Measurements from ENCODE around the genes CCDC194 and ARRDC2.

GRCh38 chr19:17247717-17248978 is 2.4 kb upstream of the NR2F6 start:
- PRO-cap, 2 experiments, result no peak in any of the 2 experiments

DNA sequence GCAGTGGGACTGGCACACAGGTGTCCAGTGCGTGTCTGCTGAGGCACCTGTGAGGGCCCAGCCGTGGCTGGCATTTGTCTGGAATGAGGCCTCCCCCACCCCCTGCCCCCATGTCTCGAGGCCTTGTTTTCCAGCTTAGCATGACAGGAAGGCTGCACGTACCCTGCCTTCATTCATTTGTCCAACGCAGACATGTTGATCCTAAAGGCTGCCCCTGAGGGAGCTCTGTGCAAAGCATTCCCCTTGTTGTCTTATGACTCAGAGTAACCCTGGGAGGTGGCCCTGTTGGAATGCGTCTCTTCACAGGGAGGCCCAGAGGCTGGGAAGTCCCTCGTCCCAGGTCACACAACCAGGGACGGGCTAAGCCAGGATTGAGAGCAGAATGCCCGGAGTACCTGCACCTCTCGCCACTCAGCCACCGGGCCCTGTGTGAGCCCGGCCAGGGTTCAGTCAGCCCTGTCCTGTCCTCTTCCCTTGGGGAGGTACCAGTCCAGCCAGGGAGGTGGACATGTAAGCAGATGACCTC is 2.5 kb downstream of the DDA1 start:
- PRO-cap, 2 experiments, result no peak in any of the 2 experiments

- PRO-cap, 2 experiments, result no peak in any of the 2 experiments
Measured at GRCh38 chr19:17338795-17339470, 1.6 kb downstream of the GTPBP3 start.

GRCh38 chr19:17365589-17365996 is 11.5 kb downstream of the PLVAP start:
- PRO-cap, 2 experiments, result no peak in any of the 2 experiments

- PRO-cap, 2 experiments, result no peak in any of the 2 experiments
Measured at GRCh38 chr19:17393798-17394402, at the start of gene CCDC194. Gene CCDC194 (minus strand): TSS chr19:17394196.

DNA sequence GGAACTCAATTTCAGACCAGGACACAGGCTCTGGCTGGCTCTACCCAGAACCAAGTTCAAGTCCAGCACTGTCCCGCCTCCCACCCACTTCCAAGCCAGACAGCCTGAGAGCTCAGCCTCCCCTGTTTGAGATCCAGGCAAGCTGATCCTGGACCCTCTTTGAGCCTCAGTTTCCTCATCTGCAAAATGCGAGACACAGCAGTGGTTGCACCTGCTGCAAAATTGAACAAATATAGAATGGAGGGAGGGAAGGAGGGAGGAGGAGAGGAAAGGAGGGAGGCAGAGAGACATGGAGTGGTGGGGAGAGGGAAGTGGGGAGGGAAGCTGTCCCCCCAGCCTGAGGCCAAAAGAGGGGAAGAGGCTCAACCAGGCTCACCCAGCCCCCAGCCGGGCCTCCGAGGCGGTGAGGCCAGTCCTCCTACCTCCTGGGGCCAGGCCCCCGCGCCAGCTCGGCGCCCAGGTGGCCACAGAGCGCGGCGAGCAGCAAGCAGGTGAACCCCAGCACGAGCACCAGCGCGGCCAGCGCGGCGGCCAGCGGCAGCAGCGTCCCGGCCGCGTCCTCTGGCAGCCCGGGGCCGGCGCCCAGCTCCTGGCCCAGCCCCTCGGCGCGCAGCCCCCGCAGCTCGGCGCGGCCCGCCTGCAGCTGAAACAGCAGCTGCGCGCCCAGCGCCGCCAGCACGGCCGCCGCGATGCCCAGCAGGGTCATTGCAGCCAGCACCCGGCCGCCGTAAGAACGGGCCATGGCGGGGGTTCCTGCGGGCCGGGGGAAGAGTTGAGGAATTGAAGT is 554 bp downstream of the TMEM221 start:
- PRO-cap, 2 experiments, result no peak in any of the 2 experiments

- PRO-cap, 2 experiments, result no peak in any of the 2 experiments
Measured at GRCh38 chr19:17577837-17578280, 22.4 kb downstream of the COLGALT1 start.

GRCh38 chr19:17790286-17790742 is 4.6 kb upstream of the B3GNT3 start:
- PRO-cap, 2 experiments, result no peak in any of the 2 experiments

DNA sequence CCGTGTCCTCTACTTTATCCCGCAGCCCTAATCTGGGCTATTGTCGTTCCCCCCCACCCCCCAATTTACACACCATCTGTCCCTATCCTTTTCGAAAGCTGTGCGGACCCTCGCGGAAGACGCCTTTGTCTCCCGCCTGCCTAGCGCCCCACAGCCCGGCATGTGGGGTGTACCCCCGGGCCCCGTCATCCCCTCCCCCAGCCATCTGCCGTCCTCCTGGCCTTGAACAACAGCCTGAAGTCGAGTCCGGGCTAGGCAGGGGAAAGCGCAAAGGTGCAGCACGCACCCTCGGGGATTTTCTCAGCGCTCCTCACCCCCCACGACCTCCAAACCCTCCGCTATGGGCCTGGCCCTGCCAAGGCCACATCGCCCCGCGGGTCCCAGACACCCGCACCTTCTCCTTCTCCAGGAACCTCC is 16.1 kb downstream of the CCDC124 start:
- PRO-cap, 2 experiments, result no peak in any of the 2 experiments

DNA sequence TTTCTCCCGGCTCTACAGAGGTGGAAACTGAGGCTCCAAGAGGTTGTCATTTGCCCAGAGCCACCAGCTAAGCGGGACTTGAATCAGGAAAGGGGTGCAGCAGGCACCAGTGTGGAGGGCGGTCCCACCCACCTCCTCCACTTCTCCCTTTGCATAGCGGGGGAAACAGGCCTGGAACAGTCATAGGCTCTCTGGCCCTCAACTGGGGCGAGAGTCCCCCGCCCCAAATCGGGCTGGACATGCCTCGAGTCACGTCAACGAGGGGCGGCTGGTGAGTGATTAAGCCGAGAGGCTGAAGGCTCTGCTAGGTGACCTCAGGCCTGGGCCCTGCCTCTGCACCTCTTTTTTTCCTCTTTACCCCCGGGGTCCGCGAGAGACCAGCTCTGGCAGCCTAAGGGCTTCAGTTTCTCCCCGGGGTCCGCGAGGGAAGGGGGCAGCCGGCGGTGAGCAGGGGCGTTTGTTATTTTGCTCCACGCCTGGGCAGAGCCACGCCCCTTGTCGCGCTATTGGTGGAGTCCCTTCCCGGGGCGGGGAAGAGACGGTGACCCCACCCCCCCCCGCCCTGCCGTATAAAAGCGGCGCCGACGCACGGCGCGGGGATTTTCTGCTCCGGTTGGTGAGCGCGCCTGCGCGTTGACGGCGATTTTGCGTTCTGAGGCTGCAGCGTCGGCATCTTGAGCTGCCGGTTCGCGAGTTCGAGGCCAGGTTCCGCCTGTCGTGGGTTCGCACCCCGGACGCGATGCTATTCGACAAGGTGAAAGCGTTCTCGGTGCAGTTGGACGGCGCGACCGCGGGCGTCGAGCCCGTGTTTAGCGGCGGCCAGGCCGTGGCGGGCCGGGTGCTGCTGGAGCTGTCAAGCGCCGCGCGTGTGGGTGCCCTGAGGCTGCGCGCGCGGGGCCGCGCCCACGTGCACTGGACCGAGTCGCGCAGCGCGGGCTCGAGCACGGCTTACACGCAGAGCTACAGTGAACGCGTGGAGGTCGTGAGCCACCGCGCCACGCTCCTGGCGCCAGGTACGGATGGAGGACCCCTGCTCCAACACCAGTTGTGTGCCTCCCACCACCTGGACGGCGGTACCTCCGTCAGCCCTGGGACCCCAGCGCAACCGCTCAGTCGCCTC is at the start of gene ARRDC2:
Gene ARRDC2, plus strand, starts transcription at position 599 of the 1,120 bp plus-strand sequence.
- PRO-cap, 2 experiments, result peak in 2 of 2 experiments; most common plus-strand start position 599 of the sequence (in 2); most common minus-strand start position 365 of the sequence (in 1)

DNA sequence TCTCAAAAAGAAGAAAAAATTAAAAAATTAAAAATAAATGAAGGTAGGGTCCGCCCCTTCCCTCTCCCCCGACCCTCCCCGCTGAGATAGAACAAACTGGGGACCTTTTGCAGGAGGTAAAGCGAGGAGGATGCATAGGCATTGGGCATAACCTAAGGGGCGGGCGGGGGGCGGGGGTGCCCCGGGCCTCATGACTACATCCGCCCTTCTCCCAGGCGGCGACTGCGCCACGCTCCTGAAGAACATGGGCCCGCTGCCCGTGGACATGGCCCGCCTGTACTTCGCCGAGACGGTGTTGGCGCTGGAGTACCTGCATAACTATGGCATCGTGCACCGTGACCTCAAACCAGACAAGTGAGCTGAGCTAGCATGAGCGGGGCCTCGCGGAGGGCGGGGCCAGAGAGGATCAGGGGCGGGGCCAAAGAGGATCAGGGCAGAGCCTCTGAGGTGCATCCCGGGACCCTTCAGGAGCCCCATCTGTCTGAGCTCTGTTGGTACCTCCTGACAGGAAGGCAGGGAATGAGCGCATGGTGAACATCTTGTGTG is 21.2 kb upstream of the PIK3R2 start:
- PRO-cap, 2 experiments, result peak in 1 of 2 experiments; most common plus-strand start position 376 of the sequence (in 1)

GRCh38 chr19:18147671-18148017 is 5.3 kb upstream of the PIK3R2 start:
- PRO-cap, 2 experiments, result peak in 1 of 2 experiments; most common plus-strand start chr19:18147789 (in 1)

GRCh38 chr19:18157495-18158070 is 4.6 kb downstream of the PIK3R2 start:
- PRO-cap, 2 experiments, result no peak in any of the 2 experiments

DNA sequence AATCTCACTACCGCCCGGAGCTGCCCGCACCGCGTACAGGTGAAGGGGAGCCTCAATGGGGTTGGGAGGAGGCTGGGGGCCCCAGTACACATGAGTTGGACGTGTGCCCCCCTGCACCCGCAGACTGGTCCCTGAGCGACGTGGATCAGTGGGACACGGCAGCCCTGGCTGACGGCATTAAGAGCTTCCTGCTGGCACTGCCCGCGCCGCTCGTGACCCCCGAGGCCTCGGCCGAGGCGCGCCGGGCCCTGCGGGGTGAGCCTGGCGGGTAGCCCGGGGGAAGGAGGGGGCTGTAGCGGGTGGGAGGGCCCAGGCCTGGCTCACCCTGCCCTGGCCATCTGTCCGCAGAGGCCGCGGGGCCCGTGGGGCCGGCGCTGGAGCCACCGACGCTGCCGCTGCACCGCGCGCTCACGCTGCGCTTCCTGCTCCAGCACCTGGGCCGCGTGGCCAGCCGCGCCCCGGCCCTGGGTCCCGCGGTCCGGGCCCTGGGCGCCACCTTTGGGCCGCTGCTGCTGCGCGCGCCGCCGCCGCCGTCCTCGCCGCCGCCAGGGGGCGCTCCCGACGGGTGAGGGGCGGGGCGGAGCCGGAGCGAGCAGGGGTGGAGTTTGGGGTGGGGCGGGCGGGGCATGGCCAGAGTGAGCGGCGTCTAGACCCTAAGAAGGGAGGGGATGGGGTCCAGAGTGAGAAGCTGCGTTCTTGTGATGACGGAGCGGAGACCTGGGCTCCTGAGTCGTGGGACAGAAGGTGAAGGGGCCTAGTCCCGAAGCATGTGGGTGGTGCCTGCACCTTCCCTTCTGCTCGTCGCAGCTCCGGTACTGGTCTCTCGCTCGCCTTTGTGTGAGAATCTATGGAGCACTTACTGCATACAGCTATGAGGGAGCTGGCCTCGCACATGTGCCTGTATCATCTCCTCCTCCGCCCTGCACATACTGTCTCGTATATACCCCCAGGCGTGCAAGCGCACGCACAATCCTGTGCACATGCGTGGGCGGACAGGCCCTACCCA is 8.3 kb downstream of the PIK3R2 start:
- PRO-cap, 2 experiments, result peak in 1 of 2 experiments; most common plus-strand start position 761 of the sequence (in 1); most common minus-strand start position 507 of the sequence (in 1)

GRCh38 chr19:18196743-18197735 is 4.0 kb downstream of the MPV17L2 start:
- PRO-cap, 2 experiments, result peak in 2 of 2 experiments; most common plus-strand start chr19:18196962 (in 2); most common minus-strand start chr19:18197095 (in 1)

DNA sequence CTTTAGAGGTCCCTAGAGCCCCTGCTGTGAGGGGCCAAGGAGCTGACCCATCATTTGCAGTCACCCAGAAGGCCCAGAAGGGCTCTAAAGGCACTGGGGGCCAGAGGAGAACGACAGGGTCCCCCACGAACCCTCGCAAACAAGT is 200 bp downstream of the IQCN start:
- PRO-cap, 2 experiments, result no peak in any of the 2 experiments

DNA sequence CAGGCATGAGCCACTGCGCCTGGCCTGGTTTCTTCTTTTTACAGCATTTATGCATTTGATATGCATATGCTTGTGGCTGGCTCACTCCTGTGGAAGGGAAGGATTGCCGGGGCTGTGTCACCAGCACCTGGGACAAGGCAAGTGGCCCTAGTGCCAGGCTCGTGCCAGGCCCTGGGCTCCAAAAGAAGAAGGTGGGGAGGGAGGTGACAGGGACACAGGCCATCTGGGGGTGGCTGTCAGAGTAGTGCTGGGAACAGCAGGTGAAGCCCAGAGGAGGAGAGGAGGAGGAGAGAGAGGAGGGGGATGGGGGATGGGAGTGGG is 18.8 kb downstream of the LSM4 start:
- PRO-cap, 2 experiments, result no peak in any of the 2 experiments

- PRO-cap, 2 experiments, result no peak in any of the 2 experiments
Measured at GRCh38 chr19:18321476-18322130, 1.3 kb downstream of the LSM4 start.

DNA sequence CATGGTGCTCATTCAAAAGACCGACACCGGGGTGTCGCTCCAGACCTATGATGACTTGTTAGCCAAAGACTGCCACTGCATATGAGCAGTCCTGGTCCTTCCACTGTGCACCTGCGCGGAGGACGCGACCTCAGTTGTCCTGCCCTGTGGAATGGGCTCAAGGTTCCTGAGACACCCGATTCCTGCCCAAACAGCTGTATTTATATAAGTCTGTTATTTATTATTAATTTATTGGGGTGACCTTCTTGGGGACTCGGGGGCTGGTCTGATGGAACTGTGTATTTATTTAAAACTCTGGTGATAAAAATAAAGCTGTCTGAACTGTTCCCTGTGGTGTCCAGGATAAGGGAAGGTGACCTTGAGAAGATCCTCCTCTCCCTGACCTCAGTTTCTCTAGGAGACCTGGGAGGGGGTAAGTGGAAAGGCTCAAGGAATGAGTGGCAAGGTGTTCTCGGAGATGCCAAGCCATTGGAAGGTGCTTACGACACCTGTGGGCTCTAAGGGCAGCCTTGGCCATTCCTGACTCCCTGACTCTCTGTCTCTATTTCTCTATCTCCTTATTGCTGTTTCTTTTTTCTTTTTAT is 3.0 kb downstream of the GDF15 start:
- PRO-cap, 2 experiments, result peak in 2 of 2 experiments; most common plus-strand start position 395 of the sequence (in 1); most common minus-strand start position 193 of the sequence (in 2)

DNA sequence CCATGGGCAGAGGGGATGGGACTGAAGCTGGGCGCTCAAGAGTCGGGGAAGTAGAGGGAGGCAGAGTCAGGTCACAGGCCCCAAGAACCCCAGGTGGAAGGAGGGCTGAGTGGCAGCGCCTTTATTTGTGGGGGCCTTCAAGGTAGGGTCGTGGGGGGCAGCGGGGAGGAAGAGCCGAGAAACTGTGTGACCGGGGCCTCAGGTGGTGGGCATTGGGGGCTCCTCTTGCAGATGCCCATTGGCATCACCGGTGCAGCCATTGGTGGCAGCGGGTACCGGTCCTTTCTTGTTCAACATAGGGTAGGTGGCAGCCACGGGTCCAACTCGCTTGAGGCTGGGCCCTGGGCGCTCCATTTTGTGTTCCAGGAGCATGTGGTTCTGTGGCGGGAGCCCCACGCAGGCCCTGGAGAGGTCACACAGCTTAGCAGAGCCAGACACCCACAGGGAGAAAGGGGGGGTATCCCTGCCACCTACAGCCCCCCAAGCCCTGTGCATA is 3.2 kb downstream of the ISYNA1 start:
- PRO-cap, 2 experiments, result no peak in any of the 2 experiments